Gastroesophageal sphincter (tissue), 4 donors: Measurements from ENCODE around the genes AASS and RNF133.

DNA sequence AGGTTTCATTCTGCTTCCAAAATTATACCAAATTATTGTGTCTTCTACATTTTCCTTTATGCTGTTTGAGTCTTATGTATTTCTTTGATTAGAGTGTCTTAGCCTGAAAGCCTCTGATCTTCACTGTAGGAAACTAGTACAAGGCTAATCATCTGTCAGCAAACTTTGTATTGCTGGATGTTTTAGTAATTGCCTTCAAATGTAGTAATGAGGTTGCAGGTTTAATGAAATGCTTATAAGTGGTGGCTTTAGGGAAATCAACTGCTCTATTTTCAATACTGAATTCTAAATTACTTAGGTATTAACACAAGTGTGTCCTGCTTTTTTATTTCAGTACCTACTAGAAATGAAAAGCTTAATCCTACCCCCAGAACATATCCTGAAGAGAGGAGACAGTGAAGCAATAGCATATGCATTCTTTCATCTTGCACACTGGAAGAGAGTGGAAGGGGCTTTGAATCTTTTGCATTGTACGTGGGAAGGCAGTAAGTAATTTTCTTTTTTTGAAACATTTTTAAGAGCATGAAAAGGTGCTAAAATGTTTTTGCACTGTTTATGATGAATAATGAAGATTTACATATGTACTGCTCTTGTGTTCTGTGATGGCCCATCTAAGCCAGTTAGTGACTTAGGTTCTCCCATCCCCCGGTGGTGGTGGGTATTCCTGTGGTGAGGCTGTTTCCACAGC is 113.3 kb downstream of the WNT2 start:
- PRO-cap, result no peak
- RAMPAGE, long total RNA, 4 experiments, result no peak in any of the 4 experiments

GRCh38 chr7:117630556-117630984 is 150.7 kb downstream of the CFTR start:
- PRO-cap, result no peak
- RAMPAGE, long total RNA, 4 experiments, result no peak in any of the 4 experiments

- PRO-cap, result no peak
- RAMPAGE, long total RNA, 4 experiments, result no peak in any of the 4 experiments
Measured at GRCh38 chr7:117656808-117657018, 176.9 kb downstream of the CFTR start.

GRCh38 chr7:117780945-117781144 is 92.4 kb downstream of the CTTNBP2 start:
- PRO-cap, result unidirectional peak, plus-strand start at chr7:117781083
- RAMPAGE, long total RNA, 4 experiments, result no peak in any of the 4 experiments

DNA sequence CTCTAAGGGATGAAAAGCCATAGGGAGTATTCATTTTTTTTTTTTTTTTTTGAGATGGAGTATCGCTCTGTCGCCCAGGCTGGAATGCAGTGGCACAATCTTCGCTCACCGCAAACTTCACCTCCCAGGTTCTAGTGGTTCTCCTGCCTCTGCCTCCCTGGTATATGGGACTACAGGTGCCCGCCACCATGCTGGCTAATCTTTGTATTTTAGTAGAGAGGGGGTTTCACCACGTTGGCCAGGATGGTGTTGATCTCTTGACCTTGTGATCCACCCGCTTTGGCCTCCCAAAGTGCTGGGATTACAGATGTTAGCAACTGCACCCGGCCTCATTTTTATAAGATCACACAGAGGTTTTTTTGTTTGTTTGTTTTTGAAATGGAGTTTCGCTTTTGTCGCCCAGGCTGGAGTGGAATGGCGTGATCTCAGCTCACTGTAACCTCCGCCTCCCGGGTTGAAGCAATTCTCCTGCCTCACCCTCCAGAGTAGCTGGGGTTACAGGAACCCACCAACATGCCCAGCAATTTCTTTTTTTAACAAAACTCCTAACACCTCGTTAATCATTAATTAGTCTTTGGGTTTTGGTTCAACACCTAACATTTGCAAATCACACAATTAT is 1.6 kb upstream of the LSM8 start:
- PRO-cap, result no peak
- RAMPAGE, long total RNA, 4 experiments, result no peak in any of the 4 experiments

DNA sequence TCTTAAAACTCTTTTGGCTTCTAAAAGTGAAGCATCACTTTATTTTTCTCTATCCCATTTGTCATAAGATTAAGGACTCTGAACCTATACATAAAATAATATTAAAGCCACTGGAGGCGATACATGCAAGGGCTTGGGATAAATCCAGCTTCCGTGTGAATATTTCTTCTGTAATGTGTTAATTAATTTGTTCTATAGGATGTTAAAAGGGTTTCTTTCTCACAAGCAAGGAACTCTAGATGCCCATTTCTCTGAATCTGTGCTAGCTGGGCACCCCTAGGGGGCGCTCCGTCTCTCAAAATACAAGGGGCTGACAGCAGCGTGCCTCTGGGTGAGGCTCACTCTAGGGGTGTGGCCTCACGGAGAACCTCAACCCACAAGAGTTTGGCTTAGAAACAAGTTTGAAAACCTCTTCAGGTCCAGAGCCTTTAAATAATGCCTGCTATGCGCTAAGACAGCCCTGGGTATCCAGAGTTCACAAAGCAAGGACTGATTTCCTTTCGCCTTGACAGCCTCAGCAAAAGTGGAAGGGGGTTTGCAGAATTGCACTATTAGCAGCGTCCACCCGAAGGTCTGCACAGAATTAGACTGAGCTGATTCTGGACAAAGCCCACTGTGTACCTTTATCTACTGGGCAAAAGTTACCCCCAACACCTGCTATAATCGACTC is 875 bp upstream of the CPED1 start:
- PRO-cap, result no peak
- RAMPAGE, long total RNA, 4 experiments, result no peak in any of the 4 experiments

DNA sequence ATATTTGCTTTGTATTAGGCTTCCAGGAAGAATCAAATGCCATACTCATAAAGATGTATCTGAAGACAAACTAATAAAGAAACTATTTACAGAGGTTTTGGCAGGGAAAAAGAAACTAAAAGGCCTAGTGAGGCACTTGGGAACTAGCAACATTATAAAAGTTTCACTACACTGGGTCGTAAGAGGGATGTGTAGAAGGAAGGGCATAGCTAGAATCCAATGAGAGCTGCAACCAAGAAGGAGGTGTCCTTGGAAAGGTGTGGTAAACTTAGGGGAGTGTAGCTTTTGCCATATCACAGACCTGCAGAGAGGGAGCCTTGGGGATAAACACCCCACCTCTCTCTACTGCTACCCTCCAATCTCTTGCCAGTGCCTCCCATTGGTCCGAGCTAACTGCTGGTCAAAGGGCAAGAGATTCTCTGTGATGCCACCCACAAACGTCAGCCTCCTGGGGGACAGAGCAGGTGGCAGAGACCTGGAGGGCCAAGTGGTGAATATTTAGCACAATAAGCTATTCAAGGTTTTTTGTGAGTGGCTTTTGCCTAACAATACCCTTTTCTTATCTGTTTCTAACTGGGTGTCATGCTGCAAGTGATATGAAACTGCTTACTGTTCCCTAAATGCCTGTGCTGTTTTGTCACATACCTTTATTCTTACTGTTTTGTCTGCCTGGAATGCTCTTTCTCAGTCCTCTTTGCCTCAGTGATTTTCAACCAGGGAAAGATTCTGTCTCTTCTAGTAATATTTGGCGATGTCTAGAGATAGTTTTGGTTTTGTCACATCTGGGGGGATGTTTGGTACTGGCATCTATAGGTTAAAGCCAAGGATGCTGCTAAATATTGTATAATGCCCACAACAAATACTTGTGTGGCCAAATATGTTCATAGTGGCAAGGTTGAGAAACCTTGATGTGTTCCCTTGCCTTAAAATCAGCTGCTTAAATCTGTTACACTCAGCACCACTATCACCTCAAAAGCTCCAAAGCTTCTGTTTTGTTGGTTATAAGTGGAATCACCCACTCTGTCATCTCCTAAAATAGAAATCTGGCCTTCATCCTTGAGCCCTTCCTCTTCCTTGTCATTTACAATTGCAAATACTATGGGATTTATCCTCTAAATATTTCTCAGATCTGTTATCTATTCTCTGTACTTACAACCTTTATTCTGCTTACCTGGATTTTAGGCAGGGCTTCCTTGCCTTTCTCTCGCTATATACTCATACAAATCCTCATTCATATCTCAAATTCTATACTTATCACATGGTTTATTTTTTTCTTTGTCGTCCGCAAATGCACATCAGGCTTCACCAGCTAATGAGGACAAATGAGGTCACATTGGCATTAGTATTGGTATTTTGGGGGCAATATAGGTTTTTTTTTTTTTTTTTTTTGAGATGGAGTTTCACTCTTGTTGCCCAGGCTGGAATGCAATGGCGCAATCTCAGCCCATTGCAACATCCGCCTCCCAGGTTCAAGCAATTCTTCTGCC is 61.1 kb downstream of the CPED1 start:
- PRO-cap, result no peak
- RAMPAGE, long total RNA, 4 experiments, result no peak in any of the 4 experiments

- PRO-cap, result no peak
- RAMPAGE, long total RNA, 4 experiments, result no peak in any of the 4 experiments
Measured at GRCh38 chr7:121062525-121063376, 74.2 kb downstream of the CPED1 start.

DNA sequence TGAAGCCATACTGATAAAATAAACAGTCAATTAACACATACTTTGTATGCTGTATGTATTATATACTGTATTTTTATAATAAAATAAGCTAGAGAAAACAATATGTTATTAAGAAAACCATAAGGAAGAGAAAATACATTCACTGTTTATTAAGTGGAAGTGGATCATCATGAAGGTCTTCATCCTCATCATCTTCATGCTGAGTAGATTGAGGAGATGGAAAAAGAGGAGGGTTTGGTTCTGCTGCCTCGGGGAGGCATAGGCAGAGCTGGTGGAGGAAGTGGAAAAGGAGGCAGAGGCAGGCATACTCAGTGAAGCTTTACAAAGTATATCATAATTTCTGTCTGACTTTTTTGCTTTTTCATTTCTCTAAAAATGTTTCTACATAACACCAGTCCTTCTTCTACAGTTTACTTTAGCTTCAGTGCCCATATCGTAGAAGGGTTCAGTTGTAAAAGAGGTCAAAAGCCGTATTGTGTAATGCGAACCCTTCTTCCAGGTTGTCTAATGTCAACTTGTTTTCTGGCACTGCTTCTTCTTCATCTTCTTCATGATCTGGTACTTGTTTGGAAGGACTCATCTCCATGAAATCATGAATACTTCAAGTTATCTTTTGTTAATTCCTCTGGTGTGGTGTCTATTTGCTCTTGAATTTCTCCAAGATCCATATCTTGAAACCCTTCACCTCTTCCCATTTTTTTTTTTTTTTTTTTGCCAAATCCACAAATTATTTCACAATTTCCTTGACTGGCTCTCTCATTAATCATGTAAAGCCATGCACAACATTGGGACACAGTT is 84.8 kb downstream of the CPED1 start:
- PRO-cap, result no peak
- RAMPAGE, long total RNA, 4 experiments, result no peak in any of the 4 experiments

DNA sequence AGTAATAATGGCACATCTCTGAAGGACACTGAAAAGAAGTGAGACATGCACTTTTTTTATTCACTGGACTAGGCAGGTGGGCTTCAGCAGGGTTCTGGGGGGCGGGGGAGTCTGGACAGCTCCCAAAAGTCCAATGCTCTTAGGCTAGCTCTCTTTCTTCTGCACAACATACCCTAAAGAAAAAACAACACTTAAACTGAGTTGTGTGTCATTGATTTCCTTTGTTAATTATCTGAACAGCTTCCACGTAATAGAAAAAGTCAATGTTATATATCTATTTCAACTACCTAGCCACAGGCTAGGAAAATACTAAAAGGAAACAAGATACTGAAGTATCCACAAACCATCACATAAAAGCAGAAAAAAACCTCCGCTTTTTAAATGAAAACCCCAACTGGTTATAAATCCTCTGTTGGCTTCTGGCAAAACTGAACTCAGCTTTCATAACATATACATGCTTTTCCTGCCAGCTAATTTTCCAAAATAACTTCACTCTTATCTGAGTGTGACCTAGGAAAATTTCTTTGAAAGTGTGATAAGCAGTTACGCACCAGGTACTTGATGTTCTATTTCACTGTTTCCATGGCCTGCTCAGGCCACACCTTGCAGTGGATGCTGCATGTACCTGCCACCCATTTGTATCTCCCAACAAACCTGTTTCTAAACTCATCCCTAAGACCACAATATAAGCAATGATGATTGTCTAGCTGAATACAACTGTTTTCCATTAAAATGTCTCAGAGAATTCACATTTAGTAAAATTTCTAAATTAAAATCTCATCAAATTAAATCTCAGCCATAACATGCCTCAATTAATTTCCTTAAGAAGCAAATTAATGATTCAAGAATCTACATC is 11.9 kb downstream of the FAM3C start:
- PRO-cap, result no peak
- RAMPAGE, long total RNA, 4 experiments, result no peak in any of the 4 experiments

DNA sequence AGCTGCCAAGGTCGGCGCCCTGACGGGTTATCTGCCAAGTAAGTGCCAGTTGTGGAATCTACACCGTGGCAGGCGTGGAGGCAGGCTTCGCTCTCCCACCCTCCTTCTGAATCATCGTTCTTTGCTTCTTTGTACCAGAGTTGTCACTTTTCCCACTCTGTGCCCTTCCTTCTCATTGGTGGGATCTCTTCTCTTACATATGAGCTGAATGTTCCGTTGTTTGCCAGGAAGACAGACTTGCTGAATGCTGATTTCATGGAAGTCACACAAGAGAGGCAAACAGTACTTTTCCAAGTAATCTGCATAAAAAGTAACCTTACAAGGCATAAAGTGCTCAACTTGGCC is 40.6 kb upstream of the PTPRZ1 start:
- PRO-cap, result unidirectional peak, minus-strand start at position 123 of the sequence
- RAMPAGE, long total RNA, 4 experiments, result no peak in any of the 4 experiments

GRCh38 chr7:122143659-122144332 is at the start of gene AASS:
AASS (minus strand) TSS chr7:122144249.
- PRO-cap, result bidirectional peak, plus-strand start at chr7:122143788, minus-strand start at chr7:122143762; bidirectional peak, plus-strand start at chr7:122143953, minus-strand start at chr7:122143923; bidirectional peak, plus-strand start at chr7:122144495, minus-strand start at chr7:122144239
- RAMPAGE, long total RNA, 4 experiments, result start-site peak on the minus strand in 4 of 4 experiments, at chr7:122144209-122144252 at its widest, 18 to 253 reads per replicate

GRCh38 chr7:122284587-122285229 is 19.8 kb downstream of the FEZF1 start:
- PRO-cap, result no peak
- RAMPAGE, long total RNA, 4 experiments, result no peak in any of the 4 experiments

GRCh38 chr7:122378778-122379327 is 74.3 kb upstream of the FEZF1 start:
- PRO-cap, result no peak
- RAMPAGE, long total RNA, 4 experiments, result start-site peak on the minus strand in 1 of 4 experiments, at chr7:122378829-122379049 at its widest, 23 reads per replicate

- PRO-cap, result no peak
- RAMPAGE, long total RNA, 4 experiments, result no peak in any of the 4 experiments
Measured at GRCh38 chr7:122672947-122673531, 25.9 kb downstream of the RNF133 start.

GRCh38 chr7:122698886-122699404 is at the start of gene RNF133:
RNF133 (minus strand) TSS chr7:122699117.
- PRO-cap, result no peak
- RAMPAGE, long total RNA, 4 experiments, result no peak in any of the 4 experiments

GRCh38 chr7:122702272-122702774 is 399 bp downstream of the RNF148 start:
- PRO-cap, result no peak
- RAMPAGE, long total RNA, 4 experiments, result no peak in any of the 4 experiments

GRCh38 chr7:123556958-123557649 is 514 bp downstream of the NDUFA5 start:
- PRO-cap, result no peak
- RAMPAGE, long total RNA, 4 experiments, result no peak in any of the 4 experiments

- PRO-cap, result no peak
- RAMPAGE, long total RNA, 4 experiments, result no peak in any of the 4 experiments
Measured at GRCh38 chr7:123660331-123660864, 4.7 kb downstream of the LMOD2 start.

DNA sequence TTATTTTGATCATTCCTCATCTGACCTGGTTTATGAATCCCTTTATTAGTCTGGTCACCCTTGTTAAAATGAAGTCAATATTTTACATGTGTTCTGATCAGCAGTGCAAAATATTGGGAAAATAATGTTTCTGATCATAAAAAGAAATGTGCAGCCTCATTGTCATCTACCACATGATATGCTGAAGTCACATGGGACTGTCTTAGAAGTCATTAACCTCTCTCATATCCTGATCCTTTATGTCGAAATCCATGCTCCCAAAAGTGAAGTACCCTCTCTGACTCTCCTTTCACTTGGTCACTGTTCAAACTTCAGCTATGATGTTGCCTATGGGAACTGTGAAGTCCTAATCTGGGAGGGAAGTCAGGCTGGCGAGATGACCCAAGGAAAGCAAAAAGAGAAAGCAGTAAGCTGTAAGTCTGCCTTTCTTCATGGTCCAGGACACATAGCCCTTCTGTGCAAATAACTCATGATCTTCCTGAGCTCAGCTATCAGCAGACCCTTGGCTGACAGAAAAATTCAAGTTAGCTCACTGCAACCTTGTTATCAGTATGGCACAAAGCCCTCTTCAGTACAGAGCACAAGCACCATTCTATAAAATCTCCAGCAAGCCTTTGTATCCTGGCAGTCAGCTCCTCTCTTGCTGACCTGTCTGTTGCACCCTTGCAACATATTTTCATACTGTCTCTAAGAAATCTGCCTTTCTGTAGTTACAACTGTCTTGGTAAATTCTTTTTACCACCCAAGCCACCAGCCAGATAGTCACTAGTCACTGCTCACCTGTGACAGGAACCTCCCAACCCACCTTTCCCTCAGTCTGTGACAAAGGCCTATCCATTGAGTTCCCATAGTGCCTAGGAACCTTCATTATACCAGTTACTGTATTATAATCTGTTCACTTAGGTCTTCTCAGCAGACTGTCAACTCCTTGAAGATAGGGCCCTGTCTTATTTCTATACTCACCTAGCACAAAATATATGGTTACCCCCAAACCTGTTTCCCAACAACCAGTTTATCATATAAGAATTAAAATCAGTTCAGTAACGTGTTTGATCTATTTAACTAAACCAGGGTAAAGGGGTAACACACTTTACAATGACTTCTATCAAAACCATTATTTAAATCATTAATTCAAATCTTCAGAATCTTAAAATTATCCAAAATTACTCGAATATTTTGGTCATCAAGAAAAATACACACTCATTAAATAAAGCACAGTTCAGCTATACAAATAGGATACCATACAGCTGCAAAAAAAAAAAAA is 29.3 kb downstream of the WASL start:
- PRO-cap, result no peak
- RAMPAGE, long total RNA, 4 experiments, result no peak in any of the 4 experiments